Psoas muscle (tissue), 2 donors: ENCODE data around the genes ANGEL1 and ISM2.

DNA sequence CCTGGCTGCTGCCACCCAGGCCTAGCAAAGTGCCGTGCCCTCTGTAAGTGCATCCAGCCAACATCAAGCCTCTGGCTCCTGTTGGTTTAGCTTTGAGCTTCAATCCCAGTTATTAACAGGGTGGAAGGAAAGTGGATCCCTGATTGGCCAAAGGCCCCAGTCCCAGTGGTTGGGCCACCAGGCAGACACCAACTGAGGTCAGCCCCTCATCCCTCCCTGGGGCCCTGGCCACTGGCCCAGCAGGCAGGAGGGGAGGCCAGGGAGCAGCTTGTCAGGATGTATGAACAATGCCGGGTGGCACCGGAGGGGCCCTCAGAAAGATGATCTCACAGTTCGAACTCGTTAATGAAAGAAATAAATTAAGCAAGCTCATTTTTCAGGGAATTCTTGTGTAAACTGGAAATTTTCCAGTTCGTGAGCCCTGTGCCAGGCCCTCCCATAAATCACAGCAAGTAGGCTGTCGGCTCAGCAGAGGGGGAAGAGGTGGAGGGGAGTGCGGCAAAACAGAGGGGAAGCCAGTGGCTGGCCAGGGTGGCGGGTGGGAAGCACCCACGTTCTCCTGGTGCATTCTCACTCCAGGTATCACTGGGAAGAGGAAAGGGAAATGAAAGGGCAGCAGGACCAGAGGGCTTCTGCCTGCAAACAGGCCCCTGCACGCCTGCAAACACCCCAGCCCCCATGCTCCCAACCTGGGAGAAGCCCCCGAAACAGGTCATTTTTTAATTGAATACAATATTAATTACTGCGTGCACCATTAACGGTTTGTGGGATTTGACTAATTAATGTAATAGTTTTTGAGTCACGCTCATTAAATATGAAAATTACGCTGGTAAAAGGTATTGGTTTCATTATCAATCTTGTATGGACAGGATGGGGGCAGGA lies 176.9 kb upstream of the VASH1 start:
- PRO-cap, 2 experiments, result no peak in any of the 2 experiments

- PRO-cap, 2 experiments, result no peak in any of the 2 experiments
These were observed 12.3 kb downstream of the VASH1 start for GRCh38 chr14:76773501-76774133.

GRCh38 chr14:76812422-76813274 lies at the start of gene ANGEL1:
TSS of gene ANGEL1 (minus strand) at chr14:76812882.
- PRO-cap, 2 experiments, result peak in 2 of 2 experiments; most common plus-strand start chr14:76812997 (in 1); most common minus-strand start chr14:76812861 (in 2)

DNA sequence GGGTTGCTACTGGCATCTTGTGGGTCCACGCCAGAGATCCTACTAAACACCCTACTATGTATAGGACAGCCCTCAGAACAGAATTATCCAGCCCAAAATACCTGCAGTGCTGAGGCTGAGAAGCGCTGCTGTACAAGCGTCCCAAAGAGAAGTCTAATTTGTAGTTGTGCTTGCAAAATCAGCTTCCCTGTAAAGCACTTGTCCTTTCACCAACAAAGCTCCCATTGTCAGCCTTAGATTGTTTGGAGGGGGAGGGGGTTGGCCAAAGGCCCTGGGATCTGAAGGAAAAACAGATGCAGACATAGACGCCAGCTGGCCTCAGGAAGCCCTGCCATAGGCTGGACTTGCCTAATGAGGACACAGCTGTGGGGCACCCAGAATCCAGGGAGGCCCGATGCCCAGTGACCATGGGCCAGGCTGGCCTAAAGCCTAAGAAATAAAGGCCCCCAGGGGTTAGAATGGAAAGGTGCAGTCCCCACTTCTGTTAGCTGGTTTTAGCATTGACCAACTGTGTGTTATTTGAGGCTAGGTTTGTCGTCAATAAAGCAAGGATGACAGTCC lies 3.9 kb downstream of the LRRC74A start:
- PRO-cap, 2 experiments, result no peak in any of the 2 experiments

DNA sequence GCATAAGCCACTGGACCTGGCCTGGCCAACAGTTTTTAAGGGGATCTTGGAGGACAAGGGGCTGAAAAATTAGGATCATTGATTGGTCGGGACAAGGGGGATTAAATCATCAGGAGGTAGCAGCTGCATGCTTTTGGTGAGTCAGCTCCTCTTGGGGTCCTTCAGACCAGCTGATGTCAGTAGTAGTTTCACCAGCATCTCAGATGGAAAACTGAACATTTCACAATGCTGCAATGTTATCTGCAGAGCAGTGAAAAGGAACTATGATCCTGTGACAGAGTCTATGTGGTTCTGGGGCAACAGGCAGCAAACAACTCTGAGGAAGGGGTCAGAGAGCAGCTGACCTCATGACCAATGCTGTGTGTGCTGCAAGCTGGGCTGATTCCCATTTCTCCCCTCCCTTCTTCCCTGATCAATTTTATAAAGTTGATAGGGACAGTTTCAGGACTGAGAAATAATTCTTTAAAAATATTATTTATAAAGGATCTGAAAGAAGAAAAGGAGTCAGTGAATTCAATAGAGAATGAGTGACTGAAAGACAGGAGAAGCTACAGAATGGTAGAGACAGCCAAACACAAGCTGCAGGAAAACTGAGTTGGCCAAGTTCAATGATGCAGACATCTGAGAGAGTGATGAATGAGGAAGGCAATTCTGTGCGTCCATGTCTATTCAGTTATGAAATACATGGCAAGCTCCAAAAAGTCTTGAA lies 6.5 kb downstream of the LRRC74A start:
- PRO-cap, 2 experiments, result no peak in any of the 2 experiments

DNA sequence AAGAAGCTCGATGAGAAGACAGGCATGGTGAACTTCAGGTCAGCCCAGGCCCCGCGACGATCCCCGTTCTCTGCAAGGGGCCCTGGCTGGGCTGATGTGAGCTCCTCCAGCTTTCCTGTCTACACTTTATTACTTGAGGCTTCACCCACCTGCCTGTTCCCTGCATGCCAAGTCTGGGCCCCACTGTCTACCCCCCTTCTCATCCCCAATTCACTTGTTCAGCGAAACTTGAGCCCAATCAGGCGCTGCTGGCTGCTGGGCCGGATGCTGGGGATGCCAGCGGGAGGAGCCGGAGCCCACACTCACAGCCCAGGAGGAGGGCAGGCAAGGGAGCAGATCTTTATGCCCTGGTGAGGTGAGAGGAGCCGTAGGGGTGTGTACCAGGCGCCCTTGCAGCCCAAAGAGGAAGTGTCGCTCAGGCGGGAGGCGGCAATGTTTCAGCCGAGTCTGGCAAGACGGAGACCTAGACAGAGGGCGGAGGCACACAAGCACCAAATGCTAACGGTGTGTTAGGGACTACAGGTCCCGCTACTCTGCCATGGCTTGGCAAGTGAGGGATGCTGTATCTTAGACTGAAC lies 41.3 kb downstream of the LRRC74A start:
- PRO-cap, 2 experiments, result no peak in any of the 2 experiments

DNA sequence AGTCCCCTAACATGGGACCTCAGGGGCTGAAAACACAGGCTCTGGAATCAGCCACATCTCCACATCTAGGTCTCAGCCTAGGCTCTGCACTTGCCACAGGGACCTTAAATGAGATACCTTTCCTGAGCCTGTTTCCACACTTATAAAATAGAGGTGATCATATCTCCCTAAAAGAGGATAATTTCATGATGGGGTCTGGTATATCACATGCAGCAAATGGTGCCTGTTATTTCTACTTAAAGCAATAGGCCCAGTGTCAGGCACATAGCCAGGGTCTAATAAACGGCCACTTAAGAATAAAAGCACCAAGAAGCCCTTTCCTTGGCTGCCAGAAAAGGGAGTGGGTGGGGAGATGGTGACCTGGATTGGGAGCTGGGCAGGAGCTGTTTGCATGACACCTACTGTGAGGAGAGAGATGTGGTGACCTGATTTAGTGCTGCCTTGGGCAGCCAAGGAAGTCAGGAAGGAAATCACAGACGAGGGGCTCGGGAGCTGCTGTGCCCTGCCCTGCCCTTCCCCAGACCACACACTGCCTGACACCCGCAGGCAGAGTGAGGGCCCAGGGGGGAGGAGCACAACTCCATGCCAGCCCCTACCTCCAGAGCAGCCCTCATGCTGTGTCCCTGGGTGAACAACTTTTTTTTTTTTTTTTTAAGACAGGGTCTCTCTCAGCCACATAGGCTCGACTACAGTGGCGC lies 71.1 kb downstream of the IRF2BPL start:
- PRO-cap, 2 experiments, result no peak in any of the 2 experiments

GRCh38 chr14:76958220-76959055 lies 70.1 kb downstream of the IRF2BPL start:
- PRO-cap, 2 experiments, result no peak in any of the 2 experiments

DNA sequence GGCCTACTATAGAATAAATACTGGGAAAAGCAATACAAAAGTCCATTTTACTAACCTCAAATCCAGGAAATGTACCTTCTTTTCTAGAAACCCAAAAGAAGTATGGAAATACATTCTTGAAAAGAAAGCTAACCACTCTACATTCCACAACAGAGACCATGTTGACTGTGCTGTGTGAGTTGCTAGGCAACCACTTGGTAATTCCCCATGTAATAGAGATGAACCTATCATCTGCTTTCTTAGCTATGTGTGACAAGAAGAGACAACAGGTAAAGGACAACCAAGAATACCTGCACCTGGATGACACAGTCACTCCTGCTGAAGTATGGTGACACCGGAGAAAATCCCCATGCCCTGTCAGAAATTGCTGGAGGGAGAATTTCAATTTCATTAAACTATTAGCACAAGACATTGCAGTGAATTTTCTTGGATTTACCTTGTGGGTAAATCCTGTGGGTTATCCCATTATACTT lies 11.7 kb upstream of the CIPC start:
- PRO-cap, 2 experiments, result no peak in any of the 2 experiments

GRCh38 chr14:77121375-77122219 lies 20.0 kb downstream of the ZDHHC22 start:
- PRO-cap, 2 experiments, result no peak in any of the 2 experiments

DNA sequence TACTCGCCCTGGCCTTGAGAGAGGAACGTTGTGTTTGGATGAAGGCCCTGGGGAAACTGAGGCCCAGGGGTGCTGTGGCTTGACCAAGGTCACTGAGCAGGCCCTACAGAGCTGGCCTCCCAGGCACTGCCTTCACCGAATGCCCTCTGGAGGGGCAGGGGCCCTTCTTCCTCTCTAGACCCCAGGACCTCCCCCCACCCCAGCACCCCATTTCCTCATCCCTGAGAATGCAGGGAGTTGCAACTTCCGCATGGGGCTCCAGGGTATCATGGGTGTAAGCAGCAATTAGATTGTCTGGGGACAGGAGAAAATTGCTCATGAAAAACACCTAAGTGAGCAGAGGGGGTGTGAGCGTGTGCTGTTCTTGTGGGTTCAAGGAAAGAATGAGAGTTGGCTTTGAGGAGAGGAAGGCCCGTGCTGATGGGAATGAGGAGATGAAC lies 872 bp downstream of the TMEM63C start:
- PRO-cap, 2 experiments, result no peak in any of the 2 experiments

GRCh38 chr14:77296183-77296516 lies 24.5 kb downstream of the POMT2 start:
- PRO-cap, 2 experiments, result no peak in any of the 2 experiments

GRCh38 chr14:77307027-77307426 lies 13.7 kb downstream of the POMT2 start:
- PRO-cap, 2 experiments, result peak in 1 of 2 experiments; most common minus-strand start chr14:77307256 (in 1)

DNA sequence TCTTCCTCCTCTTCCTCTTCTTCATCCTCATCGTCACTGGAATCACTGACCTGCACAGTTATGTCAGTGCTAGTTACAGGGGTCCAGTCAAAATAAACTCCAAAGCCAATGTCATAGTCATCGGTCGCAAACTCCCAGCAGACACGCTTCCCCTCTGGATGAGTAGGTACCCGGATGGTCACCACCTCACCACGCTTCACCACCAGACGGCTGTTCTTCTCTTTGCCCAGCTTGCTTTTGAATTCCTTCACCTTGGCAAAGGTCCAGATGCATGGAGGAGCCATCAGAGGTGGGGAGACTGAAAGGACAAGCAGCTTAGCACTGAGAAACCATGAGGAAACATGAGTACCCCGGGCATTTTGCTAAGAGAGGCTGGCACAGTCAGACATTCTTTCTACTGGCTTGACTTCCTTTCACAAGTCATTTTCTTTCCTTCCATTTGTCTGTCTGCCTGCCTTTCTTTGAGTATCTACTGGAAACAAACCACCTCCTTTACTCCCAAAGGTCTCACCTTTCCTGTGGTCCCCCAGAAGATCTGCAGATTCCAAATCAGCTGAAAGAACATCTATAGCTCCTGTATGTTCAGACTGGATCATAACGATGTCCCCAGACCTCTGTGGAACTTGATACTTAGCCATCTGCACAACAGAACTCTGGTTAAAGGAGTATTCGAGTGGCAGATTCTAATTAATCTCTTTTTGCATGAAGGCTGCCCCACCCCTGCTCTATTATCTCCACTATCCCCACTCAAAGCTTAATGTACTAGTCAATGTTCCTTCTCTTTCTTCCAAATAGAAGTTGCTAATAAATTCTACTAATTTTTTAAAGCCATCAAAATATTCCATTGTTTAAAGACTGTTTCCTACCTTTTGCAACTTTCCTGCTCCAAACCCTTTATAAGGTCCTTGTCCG lies 22.6 kb downstream of the GSTZ1 start:
- PRO-cap, 2 experiments, result no peak in any of the 2 experiments

GRCh38 chr14:77498444-77499153 lies at the start of gene ISM2:
TSS of gene ISM2 (minus strand) at chr14:77498816.
- PRO-cap, 2 experiments, result no peak in any of the 2 experiments

DNA sequence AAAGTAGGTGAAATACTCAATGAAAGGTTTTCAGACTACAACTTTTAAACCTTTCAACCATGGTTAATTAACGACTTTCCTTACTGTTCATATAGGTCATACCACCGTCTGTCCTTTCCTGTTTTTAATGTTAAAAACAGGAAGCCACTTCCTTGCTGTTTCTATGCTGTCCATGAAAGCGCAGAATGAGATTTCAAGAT lies 27.4 kb downstream of the SPTLC2 start:
- PRO-cap, 2 experiments, result no peak in any of the 2 experiments

DNA sequence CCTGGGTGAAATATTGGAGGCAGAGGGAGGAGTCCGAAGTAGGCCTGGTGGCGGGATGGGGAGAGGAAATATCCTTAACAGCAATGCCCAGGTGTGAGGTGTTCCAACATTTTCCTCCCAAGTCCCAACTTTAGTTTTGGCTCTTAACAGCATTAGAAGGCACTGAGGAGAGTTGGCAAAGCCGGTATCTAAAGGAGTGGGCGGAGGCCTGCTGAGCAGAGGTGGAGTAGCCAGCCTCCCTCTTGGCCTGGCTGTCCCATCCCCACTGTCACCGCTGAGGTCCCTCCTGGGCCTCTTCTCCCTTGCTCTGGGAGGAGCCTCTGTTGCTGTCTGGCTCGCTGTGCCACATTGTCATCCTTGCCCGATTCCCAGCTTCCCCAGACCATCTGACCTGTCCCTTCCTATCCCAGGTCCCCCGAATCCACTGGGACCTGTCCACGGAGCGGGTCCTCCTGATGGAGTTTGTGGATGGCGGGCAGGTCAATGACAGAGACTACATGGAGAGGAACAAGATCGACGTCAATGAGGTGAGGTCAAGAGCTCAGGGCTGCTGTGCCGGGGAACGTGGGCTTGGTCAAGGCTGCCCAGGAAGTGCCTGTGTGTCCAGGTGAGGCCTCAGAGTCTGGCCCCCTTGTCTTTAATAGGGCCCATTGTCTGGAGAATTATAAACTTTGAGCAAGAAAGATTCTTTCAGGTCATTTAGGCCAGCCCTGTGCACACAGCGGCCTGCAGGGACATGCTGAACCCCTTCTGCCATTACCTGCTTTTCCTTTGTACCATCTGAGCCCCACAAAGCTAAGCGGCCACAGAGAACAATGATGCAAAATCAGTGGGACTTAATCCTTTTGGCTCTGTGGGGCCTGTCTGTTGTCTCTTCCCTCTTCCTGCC lies 107.7 kb downstream of the ADCK1 start:
- PRO-cap, 2 experiments, result no peak in any of the 2 experiments

- PRO-cap, 2 experiments, result no peak in any of the 2 experiments
These were observed 156.7 kb upstream of the NRXN3 start for GRCh38 chr14:78013395-78013884.

- PRO-cap, 2 experiments, result no peak in any of the 2 experiments
These were observed 235.5 kb downstream of the NRXN3 start for GRCh38 chr14:78405760-78405959.

DNA sequence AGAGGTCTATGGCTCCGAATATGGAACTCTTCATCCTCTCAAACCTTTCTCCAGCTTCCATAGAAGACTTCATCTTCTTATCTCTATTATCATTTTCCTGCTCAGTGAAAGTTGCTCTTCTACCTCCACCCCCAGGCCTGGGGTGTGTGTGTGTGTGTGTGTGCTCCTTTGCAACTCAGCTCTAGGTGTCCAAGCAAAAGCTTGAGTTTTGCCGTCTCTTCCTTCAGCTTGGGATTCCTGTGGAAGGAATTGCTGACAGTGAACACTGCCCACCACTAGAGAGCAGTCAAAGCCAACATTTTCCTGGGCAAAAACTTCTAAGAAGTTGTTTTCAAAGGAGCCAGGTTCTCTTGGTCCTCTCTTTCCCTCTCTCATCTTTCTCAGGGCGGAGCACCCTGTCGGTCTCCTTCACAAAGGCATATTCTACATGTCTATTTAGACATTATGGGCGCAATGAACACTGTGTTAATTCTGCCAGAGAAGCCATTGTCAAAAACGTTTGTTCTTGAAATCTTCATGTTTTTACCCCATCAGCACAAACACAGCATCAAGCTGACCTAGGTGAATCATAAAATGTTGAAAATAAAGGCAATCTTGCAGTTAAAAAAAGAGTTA lies 155.1 kb downstream of the DIO2 start:
- PRO-cap, 2 experiments, result no peak in any of the 2 experiments